ENCODE results near the gene CTXN2.

GRCh38 chr15:44301225-44301658 is 12.7 kb downstream of the GOLM2 start:
- PRO-cap: no peak

- PRO-cap: bidirectional peak, plus-strand start at chr15:44536441, minus-strand start at chr15:44536677; bidirectional peak, plus-strand start at chr15:44537119, minus-strand start at chr15:44536865
Observed at GRCh38 chr15:44536282-44536959, 526 bp upstream of the EIF3J start.

DNA sequence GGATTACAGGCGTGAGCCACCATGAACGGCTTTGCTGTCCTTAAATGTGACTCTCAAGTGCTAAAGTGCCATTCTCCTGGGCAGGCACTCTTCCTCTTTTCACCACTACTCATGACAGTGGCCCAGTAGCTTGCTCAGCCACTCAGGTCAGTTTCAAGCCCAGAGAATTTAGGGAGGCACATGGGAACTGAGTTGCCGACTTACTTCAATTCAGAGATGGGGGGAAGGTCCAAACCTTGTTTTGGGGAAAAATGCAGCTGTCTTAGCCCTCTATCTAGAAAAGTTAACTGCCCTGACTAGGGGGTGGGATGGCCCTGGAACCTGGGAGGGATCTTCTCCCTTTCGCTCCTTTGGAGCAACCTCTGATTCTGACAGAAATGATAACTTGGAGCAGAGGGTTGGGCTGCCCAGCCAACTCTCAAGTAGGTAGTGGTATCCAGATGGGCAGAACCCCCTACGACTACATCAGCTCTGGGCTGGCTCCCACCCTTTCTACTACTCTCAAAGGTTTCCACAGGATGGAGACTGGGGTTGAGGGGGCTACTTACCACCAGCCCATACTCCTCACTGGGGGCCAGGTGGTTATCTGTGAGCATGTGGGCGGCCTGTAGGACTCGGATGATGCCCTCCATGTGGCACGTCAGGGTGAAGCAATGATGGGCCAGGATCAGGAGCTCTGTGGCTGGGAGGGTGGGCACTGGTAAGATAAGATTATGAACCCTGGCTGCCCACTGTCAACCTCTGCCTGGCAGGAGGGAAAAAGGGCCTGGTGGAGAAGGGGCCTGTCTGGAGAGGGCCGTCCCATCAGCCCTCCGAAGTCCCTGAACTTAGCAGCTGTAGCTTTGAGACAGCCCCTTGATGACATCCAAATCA is 33.3 kb downstream of the EIF3J start:
- PRO-cap: no peak

GRCh38 chr15:44651375-44651959 is 12.0 kb downstream of the SPG11 start:
- PRO-cap: no peak

- PRO-cap: no peak
Observed at GRCh38 chr15:44710031-44710635, 990 bp downstream of the PATL2 start.

- PRO-cap: no peak
Observed at GRCh38 chr15:44712362-44713297, 1.3 kb downstream of the B2M start.

DNA sequence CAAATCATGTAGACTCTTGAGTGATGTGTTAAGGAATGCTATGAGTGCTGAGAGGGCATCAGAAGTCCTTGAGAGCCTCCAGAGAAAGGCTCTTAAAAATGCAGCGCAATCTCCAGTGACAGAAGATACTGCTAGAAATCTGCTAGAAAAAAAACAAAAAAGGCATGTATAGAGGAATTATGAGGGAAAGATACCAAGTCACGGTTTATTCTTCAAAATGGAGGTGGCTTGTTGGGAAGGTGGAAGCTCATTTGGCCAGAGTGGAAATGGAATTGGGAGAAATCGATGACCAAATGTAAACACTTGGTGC is 3.7 kb downstream of the B2M start:
- PRO-cap: no peak

GRCh38 chr15:44717404-44718261 is 6.3 kb downstream of the B2M start:
- PRO-cap: no peak

DNA sequence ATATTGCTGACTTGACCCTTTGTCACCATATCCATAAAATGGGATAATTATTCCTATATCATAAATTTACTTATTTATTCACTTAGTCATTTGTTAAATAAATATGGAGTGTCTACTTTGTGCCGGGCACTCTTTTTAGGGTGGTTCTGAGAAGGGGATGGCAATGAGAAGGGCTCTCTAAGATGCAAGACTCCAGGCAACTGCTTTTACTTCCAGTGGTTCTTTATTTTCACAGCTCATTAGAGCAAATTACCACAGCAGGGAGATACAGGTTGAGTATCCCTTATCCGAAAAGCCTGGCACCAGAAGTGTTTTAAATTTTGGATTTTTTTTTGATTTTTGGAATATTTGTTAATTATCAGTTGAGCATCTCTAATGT is 9.4 kb upstream of the TRIM69 start:
- PRO-cap: no peak

GRCh38 chr15:45177918-45178421 is 9.8 kb downstream of the SHF start:
- PRO-cap: no peak

DNA sequence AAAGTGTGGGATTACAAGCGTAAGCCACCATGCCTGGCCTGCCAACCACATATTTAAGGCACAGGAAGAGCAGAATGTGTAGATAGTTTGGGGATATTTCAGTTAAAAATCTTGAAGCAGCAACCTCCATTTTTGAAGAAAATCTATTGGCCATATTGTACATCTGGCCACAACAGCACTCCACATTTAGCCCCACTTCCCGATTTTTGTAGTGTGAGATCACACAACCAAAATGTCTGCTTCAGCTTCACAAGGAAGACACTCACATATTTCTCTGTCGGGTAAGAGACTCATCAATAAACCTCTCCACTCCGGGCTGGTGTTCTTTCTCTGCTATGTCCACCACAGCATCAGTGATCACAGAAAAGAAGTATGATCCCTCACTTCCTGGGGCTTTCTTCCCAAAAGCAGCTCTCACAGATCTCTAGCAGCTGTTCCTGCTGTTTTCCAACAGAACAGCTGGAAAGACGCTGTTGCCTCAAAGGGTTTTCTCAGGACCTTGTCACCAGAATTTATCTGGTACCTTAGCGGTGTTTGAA is 46.5 kb downstream of the GATM start:
- PRO-cap: no peak

DNA sequence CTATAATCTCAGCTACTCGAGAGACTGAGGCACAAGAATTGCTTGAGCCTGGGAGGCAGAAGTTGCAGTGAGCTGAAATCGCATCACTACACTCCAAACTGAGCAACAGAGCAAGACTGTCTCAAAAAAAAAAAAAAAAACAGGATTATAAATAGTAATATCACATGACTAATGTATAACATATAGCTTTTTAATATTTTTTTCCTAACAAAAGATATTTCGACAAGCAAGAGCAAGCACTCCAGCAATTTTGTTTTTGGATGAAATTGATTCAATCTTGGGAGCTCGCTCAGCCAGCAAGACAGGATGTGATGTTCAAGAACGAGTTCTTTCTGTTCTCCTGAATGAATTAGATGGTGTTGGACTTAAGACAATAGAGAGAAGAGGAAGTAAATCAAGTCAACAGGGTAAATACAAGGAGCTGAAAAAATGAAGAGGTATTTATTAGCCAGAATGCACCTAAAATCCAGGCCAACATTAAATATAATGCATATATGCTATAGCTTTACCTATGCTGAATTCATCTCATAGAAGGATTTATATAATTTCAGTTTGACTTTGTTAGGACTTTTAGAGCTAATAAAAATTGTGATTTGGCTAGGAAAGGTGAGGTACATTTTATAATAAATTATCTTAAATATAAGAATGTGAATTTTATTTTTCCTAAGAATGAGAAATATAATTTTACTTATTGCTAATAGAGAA is 13.4 kb downstream of the SPATA5L1 start:
- PRO-cap: no peak

DNA sequence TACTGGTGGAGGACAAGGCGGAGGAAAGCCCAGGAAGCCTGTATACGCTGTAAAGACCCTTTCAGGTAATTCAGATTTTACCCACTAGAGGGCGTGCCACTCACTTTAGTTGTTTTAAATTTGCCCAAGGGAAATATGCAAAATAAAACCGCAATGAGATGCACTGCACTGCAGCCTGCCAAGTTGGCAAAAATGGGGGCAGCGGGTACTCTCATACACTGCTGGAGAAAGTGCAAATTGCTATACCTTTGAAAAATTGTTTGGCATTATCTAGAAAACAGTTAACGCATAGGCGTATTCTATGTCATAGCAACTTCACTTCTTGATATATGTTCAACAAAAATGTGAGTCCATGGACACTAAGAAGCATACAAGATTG is 27.6 kb downstream of the C15orf48 start:
- PRO-cap: no peak

GRCh38 chr15:45583536-45583921 is 3.6 kb upstream of the BLOC1S6 start:
- PRO-cap: no peak

DNA sequence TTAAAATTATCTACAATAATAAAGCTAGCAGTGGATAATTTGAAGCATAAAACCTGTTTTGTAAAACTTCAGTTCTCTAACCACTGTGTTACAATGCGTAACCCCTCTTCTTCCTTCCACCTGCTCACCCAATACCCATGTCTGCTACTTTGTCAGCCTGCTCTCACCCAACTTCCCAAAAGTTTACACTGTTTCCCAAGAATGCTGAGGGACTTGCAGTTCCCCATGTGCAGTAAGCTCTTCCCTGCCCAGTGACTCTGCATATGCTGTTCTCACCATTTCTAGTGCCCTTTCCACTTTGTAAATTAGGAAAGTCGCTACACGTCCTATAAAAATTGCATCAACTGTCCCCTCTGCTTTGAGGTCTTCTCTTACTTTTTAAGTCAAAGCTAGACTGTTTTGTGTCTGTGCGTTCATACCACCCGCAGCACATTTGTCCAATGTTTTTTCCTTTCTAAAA is 315.8 kb upstream of the SEMA6D start:
- PRO-cap: no peak

DNA sequence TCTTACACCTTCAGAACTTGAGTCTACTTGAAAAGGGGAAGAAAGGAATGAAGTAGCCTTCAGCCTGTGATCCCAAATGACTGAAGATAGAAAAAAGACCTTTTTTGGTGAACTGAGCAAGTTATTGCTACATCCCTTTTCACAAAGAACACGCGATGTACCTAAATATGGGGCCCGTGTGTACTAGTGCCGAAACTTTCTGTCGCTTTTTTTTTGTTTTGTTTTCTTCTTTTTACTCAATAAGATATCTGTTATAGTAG is 4.9 kb downstream of the SEMA6D start:
- PRO-cap: no peak

DNA sequence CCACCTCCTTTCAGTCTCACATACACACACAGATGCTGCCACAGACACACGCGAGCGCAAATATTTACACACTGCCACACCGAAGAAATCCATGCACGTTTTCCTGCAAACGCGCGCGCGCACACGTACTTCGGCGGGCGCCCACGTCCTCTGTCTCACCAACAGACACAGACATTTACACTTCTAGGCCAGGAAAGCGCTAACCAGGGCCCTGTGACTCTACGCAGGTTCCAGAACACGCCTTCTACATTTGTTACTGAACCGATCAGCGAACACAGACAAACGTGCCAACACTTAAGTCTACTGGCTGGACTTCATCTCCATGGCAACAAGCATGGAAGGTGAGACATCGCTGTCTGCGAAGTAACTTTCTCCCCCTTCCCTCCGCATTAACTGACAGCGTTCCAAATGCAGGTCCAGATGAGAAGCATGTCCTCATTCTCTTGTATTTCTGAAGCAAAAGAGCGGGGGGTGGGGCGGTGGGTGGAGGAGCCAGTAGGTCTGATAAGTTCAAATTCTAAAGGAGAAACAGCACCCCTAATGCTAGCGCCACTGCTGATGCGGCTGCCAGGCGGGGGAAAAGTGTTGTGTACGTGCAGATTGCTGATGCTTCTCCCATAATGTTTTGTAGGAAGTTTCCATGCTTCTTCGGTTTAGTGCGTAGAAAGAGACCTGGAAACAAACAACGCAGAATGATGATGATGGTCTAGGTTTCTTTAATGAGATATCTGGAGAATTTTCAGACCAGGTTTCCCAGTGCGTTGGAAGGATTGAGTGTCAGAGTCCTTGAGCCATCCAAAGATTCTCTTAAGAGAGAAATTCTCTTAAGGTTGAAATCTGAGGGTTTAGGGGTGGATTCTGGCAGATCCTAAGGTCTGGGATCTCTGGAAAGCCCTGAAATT is at the start of gene CTXN2:
Gene CTXN2, plus strand, starts transcription at position 153 of the 902 bp plus-strand sequence.
- PRO-cap: no peak

DNA sequence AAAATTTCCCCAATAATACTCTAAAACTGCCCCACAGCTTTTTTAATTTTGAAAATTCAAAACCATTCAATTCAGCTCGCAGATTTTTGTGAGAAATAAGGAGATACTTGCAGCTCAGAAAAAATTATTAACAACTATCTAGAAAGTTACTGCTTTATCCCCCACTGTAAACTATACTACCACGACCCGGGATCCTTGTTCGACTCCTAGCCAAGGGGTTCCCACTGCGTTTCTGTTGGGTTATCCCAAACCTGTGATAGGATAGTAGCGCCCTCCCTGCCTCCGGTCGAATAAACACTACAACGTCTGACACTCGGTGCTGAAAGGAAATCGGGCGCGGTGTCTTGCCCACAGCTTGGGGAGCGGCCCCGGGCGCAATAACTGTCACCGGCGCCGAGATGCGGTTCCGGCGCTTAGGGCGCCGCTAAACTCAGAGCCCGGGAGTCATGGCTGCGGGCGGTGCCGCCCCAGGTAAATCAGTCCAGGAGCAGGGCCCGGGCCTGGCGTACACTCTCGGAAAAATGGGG is 445 bp upstream of the DUT start:
- PRO-cap: bidirectional peak, plus-strand start at position 293 of the sequence, minus-strand start at position 237 of the sequence; bidirectional peak, plus-strand start at position 406 of the sequence, minus-strand start at position 386 of the sequence

- PRO-cap: bidirectional peak, plus-strand start at chr15:48331729, minus-strand start at chr15:48331583; bidirectional peak, plus-strand start at chr15:48332197, minus-strand start at chr15:48331856
Observed at GRCh38 chr15:48331625-48332567, 667 bp downstream of the DUT start.

DNA sequence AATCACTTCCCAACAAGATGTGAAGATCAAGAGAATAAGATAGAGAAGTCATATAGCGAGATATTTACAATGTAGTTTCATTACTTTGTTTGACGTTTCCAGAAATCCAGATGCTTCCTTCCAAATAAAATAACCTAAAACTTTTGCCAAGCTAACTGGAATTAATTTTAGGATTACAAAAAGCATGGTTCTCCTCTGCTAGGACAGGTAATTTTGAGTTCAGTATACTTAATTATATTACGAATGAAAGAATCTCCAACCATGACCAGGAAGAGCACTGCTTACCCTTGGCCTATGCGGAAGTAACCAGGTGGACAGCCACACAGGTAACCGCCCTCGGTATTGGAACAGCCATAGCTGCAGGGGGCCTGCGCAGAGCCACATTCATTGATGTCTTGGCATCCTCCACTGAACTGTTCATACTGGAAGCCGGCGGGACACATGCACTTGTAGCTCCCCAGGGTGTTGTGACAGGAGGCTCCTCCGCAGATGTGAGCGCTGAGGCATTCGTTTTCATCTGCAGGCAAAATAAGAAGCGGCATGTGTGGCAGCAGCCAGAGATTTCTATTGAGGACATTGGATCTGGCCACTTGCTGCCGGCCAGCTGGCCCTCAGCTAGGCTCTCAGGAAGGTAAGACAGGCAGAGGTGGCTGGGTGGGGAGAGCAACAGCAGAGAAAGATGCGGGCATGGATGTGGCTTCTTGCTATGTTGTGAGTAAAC is 84.2 kb downstream of the DUT start:
- PRO-cap: no peak